Frontal cortex (tissue), 2 donors: ENCODE data around the genes AS3MT, RPEL1 and PCGF6.

- RAMPAGE, long total RNA = no peak
Measured at GRCh38 chr10:102674970-102675880, 30.9 kb downstream of the TRIM8 start.

GRCh38 chr10:102675891-102676699 is 31.8 kb downstream of the TRIM8 start:
- RAMPAGE, long total RNA = no peak

- RAMPAGE, long total RNA = no peak
Measured at GRCh38 chr10:102677578-102677960, 33.3 kb downstream of the TRIM8 start.

DNA sequence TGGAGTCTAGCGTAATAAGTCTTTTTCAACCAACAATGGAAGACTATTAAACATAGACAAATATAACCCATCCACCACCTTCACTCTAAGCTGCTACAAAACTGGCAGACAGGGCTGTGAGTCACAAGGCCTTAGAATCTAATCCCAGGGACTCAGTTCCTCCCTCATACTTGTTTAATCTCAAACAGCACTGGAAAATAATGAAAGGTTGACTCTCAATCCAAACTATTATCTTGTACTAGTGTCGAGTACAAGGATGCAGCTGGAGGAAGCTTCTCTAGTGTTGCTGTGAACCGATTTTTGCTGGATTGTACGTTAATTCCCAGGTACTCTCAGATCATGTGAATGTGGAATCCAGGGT is 22.4 kb downstream of the ARL3 start:
- RAMPAGE, long total RNA = no peak

DNA sequence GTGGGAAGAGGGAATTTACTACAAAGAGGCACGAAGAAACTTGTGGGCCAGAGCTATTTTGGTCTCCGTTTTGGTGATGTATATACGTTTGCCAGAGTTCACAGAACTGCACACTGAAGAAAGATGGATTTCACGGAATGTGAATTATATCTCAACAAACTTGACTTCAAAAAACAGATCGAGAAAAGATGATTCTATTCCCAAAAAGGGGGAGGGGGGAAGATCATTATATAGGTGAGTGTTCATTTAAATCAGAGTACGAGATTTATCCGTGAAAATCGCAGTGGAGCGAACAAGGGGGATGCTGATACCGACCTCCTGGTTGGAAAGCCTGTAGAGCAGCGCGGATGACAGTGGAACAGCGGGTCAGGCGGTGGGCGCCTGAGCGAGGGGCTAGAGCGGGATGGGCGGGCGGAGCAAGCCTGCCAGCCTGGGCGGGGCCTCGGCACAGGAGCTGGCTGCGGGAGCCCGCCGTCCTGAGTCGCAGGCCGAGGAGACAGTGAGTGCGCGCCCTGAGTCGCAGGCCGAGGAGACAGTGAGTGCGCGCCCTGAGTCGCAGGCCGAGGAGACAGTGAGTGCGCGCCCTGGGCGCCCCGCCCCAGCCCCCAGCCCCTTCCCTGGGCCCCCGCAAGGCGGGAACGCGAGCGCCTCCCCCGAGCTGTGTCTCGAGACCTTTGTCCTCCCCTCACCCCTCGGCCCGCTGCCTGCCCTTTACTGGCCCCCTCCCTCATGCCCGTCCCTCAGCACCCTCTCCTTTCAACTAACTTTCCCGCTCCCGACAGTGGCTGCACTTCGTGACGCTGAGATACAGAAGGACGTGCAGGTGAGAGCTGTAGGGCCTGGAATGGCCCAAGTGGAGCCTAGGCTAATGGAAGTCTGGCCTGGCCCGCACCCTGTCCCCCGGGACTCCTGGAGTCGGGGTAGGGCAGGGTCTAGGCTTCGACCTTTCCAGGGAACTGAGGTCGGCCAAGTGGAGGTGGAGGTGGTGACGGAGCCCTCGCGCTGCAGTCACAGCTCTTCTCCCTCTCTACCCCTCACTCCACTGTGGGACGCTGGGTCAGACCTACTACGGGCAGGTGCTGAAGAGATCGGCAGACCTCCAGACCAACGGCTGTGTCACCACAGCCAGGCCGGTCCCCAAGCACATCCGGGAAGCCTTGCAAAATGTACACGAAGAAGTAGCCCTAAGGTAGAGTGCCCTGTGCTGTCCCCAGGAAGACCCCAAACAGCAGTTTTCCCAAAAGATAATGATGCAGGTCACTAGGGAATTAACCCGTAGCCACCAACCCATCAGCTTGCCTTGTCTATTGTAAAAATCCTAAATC is at the start of gene AS3MT:
Gene AS3MT, plus strand, starts transcription at position 448 of the 1,325 bp plus-strand sequence.
- RAMPAGE, long total RNA = no peak

GRCh38 chr10:103241199-103242126 is 4.2 kb upstream of the RPEL1 start:
- RAMPAGE, long total RNA = no peak

GRCh38 chr10:103245630-103246088 is at the start of gene RPEL1:
Gene RPEL1 (plus strand): TSS chr10:103245887.
- RAMPAGE, long total RNA = no peak

- RAMPAGE, long total RNA = no peak
Measured at GRCh38 chr10:103281566-103282119, 4.7 kb downstream of the INA start.

DNA sequence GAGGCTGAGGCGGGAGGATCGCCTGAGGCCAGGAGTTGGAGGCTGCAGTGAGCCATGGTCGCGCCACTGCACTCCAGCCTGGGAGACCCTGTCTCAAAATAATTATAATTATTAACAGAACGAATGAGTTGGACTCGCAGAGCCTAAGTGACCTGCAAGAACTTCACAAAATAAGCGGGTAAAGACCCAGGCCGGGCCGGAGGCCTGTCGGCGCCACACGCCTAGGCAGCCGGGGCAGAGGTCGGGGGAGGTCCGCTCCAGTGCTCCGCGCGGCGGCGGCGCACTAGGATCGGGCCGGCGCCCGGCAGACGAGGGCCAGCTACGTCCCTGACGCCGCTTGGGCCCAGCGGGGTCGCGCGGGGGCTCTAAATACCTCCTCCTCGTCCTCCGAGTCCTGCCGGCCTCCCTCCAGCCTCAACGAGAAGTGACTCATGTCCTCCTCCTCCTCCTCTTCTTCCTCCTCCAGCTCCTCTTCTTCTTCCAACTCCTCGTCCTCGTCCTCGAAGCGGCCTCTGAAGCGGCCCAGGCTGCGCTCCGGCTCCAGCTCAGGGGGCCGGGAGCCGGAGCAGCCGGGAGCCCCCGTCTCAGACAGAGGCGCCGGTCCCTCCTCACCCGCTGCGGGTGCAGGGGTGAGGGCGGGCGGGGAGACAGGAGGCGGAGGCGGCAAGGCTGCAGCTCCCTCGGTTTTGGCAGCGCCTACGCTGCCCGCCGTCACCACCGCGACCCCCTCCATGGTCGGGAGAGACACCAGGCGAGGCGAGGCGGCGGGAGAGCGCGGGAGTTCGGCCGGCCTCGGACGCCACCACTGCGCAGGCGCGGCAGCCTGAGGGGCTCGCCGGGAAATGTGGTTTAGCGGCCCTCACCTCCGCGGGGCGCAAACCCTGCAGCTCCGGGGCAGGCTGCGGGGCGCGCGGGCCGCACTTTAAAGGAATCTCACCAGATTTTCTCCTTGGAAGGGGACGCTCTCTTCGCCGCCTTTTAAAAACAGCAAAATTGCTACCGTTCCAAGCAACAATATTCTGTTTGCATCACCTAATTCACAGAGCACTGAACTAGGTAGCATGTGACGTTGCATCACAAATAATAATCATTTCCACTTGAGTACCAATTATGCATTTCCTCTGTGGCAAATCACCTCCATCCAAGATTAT is at the start of gene PCGF6:
Gene PCGF6, minus strand, starts transcription at position 807 of the 1,151 bp plus-strand sequence.
- RAMPAGE, long total RNA = no peak

DNA sequence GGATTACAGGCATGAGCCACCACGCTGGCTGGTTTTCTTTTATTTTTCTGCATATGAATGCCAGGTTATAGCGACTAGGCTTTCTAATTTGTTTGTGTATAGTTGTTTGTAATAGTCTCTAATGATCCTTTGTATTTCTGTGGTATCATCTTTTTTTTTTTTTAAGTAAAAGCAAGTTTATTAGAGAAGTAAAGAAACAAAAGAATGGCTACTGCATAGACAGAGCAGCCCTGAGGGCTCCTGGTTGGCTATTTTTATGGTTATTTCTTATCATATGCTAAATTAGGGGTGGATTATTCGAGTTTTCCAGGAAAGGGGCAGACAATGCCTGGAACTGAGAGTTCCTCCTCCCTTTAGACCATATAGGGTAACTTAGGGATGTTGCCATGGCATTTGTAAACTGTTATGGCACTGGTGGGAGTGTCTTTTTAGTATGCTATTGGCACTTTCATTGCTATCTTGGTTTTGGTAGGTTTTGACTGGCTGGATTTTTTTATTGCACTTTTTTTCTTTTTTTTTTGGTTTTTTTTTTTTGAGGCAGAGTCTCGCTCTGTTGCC is 33.4 kb downstream of the NEURL1 start:
- RAMPAGE, long total RNA = no peak

- RAMPAGE, long total RNA = no peak
Measured at GRCh38 chr10:103545572-103546304, 52.2 kb downstream of the NEURL1 start.

- RAMPAGE, long total RNA = no peak
Measured at GRCh38 chr10:103551587-103552174, 58.2 kb downstream of the NEURL1 start.

- RAMPAGE, long total RNA = no peak
Measured at GRCh38 chr10:103660095-103660305, 166.5 kb downstream of the NEURL1 start.

DNA sequence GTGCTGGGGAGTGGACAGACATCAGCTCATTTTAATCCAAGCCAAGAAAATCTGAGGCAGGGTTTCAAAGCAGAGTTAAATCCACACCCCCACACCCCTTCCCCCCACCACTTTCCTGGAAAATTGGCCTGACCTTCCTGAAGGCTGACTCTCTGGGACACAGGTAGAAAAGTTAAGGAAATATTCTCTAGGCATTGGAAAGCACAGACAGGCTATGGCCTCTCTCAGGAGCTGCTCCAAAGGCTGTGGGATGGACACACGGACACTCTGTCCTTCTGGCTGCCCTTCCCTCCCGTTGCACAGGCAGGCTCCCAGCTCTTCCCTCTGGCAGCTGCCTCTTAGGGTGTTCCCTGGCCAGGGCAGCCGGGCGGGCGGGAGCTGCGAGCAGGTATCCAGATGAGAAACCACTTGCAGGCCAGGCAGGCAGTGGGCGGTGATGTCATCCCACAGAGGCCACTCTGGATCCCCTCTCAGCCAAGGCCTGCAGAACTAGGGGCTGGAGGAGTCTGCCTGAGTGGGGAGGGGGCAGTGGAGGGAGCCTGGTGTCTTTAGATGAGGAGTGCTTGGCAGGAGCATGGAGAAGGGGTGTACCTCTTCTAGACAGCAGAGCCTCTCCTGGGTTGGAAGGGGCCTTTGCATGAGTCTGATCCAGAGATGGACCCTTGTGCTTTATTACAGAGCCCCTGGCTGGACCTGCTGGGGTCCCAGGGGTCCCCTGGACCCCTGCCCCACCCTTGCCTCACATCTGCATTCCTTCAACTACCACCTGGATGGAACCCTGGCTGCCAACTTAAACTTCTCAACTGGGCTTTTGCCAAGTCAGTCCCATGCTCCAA is 172.0 kb downstream of the NEURL1 start:
- RAMPAGE, long total RNA = no peak

DNA sequence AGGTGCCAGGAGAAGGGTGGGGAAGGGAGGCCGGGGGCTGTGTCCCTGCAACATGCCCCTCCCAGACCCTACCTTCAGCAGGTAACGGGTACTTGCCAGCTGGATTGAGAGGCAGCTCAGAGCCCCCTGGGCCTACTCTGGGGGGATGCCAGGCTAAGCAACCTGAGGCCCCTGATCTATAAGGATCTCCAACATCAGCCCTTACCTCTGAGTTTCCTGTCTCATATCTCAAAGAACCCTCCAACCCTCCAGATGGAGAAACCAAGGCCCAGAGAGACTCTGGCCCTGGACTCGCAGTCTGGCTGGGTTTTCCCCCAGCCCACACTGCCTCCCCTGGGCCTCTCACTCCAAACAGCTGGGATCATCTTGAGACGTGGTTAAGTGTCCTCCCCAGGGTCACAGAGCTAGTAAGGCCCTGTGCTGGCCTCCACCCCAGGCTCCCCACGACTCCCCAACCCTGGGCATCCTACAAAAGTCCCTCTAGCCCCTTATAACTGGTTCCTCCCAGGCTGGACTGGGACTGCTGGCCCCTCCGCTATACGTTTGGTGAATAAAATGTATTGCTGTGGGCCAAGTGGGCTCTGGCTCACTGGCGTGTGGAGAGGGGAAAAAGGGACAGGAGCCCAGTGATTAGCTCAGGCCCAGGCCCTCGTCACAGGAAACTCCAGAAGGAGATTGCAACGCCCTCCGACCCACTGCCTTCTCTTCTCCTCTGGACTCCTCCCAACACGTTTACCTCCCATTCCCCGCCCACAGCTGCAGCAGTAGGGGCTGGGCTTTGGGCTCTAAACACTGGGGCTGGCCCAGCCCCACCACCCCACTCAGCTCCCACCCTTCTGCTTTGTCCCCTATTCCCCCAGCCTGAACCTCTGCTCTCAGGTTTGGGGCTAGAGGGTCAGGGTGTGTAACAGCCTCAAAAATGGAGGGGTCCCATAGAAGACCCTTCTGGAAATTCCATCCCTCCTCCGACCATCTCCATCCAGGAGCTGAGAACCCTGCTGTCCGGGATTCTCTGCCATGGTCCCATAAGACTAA is 173.7 kb downstream of the NEURL1 start:
- RAMPAGE, long total RNA = no peak

DNA sequence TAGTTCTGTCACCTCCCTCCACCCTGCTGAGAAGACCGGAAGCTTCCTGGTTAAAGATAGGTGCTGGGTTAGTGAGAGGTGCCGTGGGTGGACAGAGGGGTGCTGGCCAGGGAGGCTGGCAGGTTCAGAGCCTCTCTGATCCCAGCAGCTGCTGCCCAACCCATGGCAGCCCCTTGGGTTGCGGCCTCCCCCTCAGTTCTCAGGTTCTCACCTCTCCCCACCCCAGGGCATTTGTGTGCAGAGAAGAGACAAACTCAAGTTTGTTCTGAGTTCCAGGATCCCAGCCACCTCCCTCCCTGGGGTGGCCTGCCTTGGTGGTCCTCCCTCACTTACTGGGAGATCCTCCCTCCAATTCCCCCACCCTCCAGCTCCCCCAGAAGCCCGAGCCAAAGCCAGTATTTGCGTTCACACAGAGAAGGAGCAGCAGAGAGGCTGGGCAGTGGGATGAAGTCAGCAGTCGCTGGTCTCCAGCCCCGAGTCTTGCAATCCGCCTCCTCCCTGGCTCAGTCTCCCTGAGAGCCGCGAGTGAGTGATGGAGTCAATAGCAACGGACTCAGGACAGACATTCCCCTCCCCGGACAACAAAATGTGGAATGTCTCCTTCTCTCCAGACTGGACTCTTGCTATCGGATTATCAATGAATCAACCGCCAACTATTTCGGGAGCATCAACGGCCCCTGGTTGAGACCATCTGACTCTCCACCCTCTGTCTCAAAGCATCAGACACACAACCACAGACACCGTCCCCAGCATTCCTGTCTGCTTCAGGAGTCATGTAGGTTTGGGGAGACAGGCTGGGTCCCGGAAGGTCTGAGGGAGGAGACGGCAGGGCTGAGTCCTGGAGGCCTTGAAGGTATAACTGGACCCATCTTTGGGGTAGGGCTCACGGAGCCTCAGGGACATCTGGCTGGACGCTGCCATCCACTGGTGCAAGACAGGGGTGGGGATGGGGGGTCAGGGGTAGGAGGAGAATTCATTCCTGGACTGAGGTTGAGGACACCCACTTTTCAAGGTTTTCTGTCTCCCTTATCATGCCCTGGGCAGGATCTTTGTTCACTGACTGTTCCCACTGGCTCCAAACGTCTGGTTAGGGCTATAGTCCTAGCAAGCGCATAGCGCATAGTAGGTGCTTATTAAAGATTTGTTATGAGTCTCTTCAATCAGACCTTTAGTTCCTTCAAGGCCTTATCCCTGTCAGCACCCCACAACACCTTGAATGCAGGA is 178.4 kb downstream of the SH3PXD2A start:
- RAMPAGE, long total RNA = no peak

DNA sequence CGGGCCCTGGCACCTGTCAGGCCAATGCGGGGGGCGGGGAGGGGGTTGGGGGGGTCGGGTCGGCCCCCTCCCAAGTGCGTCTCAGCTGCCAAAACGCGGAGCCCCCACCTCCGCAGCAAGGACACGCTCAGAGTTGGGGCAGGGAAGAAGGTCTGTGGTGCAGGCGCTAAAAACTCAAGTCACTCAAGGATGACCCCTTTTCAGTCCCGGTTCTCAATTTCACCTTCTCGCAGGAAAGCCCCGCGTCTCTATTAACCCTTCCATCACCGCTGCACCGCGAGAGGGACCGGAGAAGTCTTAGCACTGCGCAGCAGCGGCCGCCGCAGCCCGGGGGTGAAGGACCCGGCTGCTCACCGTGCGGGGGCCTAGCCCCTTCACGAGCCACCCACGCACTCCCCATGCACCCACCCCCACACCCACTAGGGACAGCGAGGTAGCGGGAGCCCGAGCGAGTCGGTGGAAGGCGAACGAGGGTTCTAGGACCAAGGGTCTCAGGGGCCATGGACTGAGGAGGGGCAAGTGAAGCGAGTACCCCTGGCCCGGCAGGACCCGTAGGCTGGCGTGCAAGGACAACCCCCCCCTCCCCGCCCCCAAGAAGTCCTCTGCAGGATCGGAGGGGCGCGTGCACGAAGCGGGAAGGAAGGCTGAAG is 162.9 kb downstream of the SH3PXD2A start:
- RAMPAGE, long total RNA = no peak

DNA sequence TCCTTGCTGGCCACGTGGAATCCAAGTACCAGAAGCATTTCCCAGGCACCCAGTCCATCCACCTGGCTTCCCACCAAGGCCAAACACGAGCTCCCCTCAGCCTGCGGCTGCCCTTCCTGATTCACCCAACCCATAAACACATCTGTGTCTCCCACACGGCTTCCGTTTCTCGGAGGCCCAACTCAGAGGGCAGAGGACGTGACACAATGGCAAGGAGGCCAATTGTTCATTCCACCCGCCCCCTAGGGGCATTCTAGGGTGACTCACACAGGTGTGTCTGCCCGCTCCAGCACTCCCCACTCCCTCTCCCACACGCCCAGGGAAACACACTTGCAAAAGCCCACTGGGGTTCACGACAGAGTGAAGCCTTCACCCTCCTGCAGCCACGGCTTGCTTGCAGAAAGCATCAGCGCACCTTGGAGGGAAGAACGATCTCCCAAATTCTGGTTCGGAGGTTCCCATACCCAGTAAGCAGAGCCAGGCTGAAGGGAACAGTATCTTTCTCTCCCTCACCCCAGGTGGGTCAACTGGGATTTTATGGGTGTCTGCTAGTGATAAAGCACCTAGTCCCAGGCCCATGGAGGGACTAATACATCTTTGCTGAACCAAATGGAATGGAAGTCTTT is 109.6 kb downstream of the SH3PXD2A start:
- RAMPAGE, long total RNA = no peak

- RAMPAGE, long total RNA = no peak
Measured at GRCh38 chr10:103908807-103909401, 9.1 kb downstream of the STN1 start.

- RAMPAGE, long total RNA = no peak
Measured at GRCh38 chr10:103916960-103917189, 1.1 kb downstream of the STN1 start.